Neural cell (in vitro differentiated cells): ENCODE measurements around a stretch of chr14.

DNA sequence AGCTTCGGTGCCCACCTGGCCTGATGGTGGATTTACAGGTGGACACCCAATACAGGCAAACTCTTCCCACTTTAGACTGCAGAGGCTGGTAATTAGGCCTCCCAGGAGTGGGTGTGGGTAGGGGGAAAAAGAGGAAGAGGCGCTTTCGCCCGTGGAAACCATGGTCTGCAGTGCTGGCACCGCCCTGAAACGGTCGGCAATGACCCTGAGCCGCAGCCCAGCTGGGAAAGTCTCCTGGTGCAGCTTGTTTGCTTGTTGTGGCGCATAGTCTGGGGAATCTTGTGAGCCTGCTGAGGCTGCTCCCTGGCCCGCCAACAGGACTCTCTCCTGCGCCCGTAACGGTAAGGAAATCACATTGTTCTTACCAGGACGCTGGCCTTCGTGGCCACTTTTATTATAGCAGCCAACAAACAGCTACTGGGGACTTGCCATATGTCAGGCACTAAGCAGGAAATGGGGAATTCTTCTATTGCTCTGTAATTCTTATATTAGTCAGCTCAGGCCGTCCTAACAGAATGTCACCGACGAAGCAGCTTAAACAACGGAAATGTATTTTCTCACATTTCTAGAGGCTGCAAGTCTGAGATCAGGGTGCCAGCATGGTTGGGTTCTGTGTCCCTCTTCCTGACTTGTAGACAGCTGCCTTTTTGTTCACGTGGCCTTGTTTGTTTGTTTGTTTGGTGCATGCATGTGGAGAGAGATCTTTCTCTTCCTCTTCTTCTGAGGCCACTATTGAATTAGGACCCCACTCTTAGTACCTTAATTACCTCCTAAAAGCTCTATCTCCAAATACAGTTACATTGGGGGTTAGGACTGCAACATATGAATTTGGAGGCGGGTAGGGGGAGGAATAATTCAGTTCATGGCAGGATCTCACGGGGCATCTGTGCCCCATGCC is 52.5 kb upstream of the RIN3 start:
- RAMPAGE, long total RNA: no peak

- RAMPAGE, long total RNA: no peak
Observed at GRCh38 chr14:92463245-92463595, 50.4 kb upstream of the RIN3 start.

GRCh38 chr14:92586209-92586528 is 72.6 kb downstream of the RIN3 start:
- RAMPAGE, long total RNA: no peak

- RAMPAGE, long total RNA: no peak
Observed at GRCh38 chr14:92658966-92659692, 89.3 kb downstream of the LGMN start.

GRCh38 chr14:92747562-92748346 is 673 bp downstream of the LGMN start:
- RAMPAGE, long total RNA: no peak

- RAMPAGE, long total RNA: no peak
Observed at GRCh38 chr14:92786185-92786583, 7.9 kb upstream of the GOLGA5 start.

- RAMPAGE, long total RNA: no peak
Observed at GRCh38 chr14:92964588-92965243, 41.8 kb downstream of the CHGA start.

DNA sequence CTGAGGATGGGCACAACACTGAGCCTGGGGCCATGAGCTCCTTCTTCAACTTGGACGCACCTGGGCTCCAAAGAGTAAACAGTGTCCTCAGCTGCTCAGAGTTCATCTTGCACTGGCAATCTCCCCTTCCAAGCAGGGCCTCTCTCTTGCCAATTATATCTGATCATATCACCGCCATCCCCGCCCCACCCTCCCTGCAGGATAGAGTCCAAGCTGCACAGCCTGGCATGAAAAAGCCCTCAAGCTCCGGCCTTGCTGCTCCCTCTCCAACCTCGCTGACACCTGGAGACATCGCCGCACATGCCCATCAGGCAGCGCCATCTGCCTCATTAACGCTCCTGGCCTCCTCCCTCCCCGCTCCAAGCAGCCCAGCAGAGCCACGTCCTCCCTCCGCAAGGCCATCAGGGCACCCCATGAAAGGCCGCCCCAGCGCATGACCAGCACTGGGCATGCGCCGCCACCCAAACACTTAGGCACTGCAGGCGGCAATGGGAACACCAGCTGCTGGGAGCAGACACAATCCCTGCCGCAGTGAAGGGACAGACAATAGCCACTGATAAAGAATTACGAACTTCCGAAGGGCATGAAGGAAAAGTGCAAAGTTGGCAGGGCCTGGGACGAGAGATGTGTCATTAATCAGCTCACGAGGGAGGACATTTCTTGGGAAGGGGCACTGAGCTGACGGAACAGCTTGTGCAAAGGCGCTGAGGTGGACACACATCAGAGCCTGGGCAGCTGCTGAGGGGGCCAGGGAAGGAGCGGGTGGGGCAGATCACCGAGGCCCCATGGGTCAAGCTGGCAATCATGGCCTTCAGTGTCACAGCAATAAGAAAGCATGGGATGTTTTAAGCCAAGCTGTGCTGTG is 89.0 kb downstream of the CHGA start:
- RAMPAGE, long total RNA: no peak

DNA sequence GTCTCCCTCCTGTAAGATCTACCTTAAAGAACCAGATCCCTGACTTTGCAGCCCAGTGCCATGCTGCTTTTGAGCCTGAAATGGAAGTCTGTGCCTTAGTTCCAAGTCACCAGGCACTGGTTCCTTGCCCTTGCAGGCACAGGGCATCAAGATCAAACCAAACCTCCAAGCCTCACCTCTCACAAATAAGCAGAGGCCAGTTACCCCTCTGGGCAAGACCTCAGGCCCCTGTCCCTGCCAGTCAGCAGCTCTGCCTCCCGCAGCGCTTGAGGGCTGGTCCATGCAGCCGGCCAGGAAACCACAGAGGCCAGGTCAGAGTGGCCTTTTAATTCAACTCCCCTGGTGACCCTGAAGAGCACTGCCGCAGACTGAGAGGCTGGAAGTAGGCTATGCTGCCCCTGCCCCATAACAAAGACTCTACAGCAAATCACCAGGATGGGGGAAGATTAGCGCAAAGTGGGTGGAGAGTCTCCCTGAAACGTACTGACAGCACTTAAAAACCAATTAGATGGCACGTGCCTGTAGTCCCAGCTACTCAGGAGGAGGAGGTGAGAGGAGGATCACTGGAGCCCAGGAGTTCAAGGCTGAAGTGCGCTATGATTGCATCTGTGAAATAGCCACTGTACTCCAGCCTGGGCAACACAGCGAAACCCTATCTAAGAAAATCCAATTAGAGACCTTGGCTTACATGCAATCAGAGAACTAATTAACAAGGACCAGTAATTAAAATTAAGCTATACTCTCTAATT is 70.5 kb downstream of the ITPK1 start:
- RAMPAGE, long total RNA: no peak

DNA sequence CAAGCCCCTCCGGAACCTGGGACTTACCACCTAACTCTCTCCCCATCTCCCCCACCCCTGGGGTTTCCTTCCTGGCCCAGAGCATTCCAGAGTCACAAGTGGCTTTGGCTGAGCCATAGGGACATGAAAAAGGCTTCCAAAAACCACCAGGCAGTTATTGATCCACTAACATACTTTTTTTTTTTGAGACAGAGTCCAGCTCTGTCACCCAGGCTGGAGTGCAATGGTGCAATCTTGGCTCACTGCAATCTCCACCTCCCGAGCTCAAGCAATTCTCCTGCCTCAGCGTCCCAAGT is 9.0 kb downstream of the ITPK1 start:
- RAMPAGE, long total RNA: no peak

GRCh38 chr14:93242315-93242743 is 35.3 kb downstream of the UBR7 start:
- RAMPAGE, long total RNA: no peak

DNA sequence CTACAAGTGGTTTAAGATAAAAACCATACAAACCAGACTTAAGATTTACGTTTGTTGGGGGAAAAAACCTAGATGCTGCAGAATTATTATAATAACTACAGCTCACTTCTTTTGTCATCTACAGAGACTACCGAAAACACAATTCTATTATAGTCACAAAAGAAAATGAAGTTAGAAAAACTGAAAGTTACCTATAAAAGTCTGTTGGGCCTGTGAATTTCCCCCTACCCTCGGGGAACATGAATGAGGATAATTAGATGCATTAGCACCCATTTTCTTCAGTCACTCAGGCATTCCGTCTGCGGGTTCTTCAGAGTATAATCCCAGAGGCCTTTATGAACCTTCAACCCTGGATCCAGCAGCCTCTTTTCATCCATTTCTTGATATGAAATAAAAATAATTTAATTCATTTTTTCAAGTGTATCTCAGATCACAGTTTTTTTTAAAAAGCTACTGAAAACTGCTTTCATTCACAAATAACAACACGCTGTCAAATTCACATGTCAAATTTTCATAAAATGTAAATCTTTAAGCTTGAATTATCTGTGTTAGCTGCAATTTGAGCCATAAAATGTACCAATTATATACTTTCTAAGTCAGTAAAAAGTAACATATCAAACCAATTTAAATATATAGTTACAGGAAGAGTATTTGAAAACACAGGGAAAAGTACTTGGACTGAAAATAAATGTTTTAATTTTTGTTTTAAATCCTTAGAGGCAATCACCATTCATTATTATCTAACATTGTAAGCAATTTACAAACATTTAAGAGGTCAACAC is 36.9 kb downstream of the BTBD7 start:
- RAMPAGE, long total RNA: no peak

DNA sequence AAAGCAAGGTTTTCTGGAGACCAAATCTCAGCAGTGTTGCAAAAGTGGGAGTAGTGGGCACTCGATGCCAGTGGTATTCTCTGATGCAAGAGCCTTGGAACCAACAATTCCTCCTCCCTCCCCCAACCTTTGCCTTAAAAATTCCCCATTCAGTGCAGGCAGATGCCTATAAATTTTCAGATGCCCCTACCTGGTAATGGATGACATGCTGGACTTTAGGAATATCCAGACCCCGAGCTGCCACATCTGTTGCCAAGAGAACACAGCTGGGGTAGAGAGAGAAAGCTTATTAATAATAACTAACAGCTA is 23.4 kb downstream of the DDX24 start:
- RAMPAGE, long total RNA: no peak

- RAMPAGE, long total RNA: no peak
Observed at GRCh38 chr14:94059210-94059646, 21.8 kb downstream of the DDX24 start.

GRCh38 chr14:94066084-94066860 is 14.7 kb downstream of the DDX24 start:
- RAMPAGE, long total RNA: no peak

DNA sequence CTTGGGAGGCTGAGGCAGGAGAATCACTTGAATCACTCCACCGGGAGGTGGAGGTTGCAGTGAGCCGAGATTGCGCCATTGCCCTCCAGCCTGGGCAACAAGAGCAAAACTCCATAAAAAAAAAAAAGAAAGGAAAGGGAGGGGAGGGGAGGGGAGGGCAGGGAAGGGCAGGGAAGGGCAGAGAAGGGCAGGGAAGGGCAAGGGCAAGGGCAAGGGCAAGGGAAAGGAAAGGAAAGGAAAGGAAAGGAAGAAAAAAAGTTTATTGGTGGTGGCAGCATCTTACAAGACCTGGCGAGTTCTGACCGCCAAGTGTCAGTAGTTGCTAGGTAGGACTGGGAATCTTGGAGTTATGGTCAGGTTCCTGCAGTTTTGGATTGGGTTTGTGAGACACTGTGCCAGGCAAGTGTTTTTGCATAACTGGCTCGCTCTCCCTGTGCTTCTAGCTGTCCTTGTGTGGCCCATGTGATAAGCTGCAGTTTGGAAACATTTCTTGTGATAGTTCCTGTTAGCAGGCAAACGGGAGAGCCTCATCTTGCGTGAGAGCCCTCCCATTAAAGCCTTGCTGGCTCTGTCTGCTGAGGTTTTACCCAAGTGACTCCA is 20.1 kb downstream of the IFI27L2 start:
- RAMPAGE, long total RNA: no peak

DNA sequence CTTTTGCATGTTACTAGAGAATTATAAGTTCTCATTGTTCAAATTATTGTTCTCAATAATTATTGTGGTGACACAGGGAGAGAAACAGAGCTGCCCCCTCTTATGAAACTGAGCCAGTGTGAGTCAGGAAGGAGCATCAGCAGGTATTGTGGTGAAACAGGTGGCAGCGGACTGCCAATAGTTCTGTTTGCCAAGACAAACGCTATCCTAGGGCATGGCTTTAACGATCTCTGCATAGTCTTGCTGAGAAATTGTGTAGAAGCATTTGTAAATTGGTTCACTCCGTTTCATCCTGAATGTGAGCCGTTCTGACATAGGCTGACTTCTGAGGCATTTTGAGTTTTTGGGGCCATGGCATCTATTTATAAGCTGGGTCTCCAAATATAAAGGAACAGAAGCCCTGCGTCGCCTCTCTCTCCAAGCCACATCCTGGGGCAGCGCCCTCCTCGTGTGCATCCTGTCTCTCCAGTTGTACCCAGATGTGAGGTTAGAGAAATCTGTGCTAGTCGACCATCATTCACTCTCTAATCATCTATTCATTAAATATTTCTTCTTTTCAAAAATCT is 15.8 kb upstream of the PPP4R4 start:
- RAMPAGE, long total RNA: no peak

GRCh38 chr14:94378110-94379087 is 10.0 kb downstream of the SERPINA1 start:
- RAMPAGE, long total RNA: no peak

- RAMPAGE, long total RNA: no peak
Observed at GRCh38 chr14:94379807-94380533, 8.4 kb downstream of the SERPINA1 start.

- RAMPAGE, long total RNA: no peak
Observed at GRCh38 chr14:94382432-94383485, 5.6 kb downstream of the SERPINA1 start.